Prostate gland (tissue), 2 donors: ENCODE measurements around the genes ZNF324, ZNF446 and MZF1.

DNA sequence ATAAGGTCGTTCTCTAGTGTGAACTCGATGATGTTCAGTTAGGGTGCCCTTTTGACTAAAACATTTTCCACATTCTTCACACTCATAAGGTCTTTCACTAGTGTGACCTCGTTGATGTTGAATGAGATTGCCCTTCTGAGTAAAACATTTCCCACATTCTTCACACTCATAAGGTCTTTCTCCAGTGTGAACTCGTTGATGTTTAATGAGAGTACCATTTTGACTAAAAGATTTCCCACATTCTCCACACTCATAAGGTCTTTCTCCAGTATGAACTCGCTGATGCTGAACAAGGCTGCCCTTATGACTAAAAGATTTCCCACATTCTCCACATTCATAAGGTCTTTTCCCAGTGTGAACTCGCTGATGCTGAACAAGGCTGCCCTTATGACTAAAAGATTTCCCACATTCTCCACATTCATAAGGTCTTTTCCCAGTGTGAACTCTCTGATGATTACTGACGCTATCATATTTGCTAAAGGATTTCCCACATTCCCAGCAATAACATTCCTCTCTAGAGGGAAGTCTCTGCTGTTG lies 8.1 kb downstream of the ZNF418 start:
- PRO-cap: no peak
- RAMPAGE, long total RNA, 2 experiments: no peak in any of the 2 experiments

- PRO-cap: no peak
- RAMPAGE, long total RNA, 2 experiments: no peak in any of the 2 experiments
Observed at GRCh38 chr19:57998987-57999638, 3.5 kb downstream of the ZNF606 start.

DNA sequence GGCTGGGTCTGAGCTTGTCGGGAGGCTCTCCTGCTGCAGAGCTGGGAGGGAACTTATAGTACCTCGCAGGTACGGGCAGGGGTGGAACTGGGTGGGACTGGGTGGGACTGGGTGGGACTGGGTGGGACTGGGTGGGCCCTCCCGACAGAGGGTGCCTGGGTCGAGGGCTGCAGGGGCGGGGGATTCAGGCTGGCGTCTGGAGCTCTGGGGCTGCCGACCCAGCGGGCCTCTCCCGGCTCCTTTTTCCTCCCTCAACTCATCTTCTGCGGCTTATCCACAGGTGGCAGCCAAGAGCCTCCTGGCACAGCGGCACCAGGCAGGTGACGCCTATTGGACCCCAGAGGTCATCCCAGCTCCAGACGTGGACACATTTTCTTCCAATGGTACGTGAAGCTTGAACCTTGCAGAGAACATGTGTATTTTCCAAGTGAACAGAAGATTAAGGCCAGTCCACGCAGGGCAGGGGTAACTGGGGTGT lies 513 bp downstream of the ZNF544 start:
- PRO-cap: no peak
- RAMPAGE, long total RNA, 2 experiments: no peak in any of the 2 experiments

DNA sequence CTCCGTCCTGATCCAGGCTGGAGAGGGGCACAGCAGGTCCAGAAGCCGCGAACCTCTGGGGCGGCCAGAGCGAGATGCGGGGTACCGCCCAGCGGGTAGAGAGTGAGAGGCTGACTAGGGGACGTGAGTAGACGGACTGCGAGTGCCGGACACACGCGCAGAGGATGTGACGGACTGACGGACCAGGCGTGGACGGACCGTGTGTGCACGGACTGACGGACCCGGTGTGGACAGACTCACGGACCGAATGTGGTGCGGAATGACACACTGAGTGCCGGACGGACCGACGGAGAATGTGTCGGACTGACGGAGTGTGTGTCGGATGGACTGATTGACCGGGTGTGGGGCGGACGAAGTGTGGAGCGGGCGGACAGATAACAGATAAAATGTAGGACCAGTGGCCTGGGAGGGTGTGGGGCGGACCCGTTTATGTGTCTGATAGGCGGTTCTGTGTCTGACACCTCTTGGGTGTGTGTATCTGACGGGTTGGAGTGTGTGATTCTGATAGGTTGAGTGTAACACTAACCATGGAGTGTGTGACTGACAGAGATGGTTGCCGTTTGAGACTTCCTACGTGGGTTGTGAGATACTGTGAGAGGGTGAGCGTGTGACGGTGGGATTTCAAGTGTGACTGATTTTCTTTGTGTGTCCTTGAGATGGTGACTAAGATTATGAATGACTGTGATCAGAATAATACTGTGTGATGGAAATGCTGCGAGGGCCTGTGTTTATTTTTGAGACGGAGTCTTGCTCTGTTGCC lies 519 bp downstream of the ZSCAN22 start:
- PRO-cap: bidirectional peak, plus-strand start at position 160 of the sequence, minus-strand start at position 104 of the sequence
- RAMPAGE, long total RNA, 2 experiments: start-site peak on the minus strand in 2 of 2 experiments, centred at positions 126 to 133 of the sequence, 13 to 26 reads per replicate

DNA sequence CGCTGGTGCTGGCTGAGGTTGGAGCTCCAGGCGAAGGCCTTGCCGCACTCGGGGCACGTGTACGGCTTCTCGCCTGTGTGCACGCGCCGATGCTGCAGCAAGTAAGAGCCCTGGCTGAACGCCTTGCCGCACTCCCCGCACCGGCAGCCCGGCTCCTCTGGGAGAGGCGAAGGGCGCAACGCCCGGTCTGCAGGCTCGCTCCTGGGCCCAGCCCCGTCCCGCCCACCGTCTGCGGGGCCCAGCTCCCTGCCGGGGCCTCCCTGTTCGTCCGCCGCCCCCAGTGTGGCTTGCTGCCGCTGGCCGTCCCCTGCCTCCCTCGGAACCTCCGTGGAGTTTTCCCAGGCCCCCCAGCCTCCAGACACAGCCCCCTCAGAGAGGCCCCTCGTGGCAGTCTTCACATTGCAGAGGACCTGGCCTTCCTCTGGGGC lies 3.9 kb upstream of the A1BG start:
- PRO-cap: no peak
- RAMPAGE, long total RNA, 2 experiments: no peak in any of the 2 experiments

GRCh38 chr19:58387387-58388341 lies 595 bp downstream of the RPS5 start:
- PRO-cap: no peak
- RAMPAGE, long total RNA, 2 experiments: no peak in any of the 2 experiments

GRCh38 chr19:58466674-58467751 lies at the start of gene ZNF324:
Gene ZNF324, plus strand, starts transcription at chr19:58467080.
- PRO-cap: bidirectional peak, plus-strand start at chr19:58467102, minus-strand start at chr19:58466873; unidirectional peak, plus-strand start at chr19:58467277
- RAMPAGE, long total RNA, 2 experiments: start-site peak on the plus strand in 1 of 2 experiments, at chr19:58467042-58467104 at its widest, 33 reads per replicate

GRCh38 chr19:58476076-58477041 lies at the start of gene ZNF446:
Gene ZNF446, plus strand, starts transcription at chr19:58476352.
- PRO-cap: bidirectional peak, plus-strand start at chr19:58476337, minus-strand start at chr19:58475987; bidirectional peak, plus-strand start at chr19:58476961, minus-strand start at chr19:58476862
- RAMPAGE, long total RNA, 2 experiments: start-site peak on the plus strand in 1 of 2 experiments, at chr19:58476150-58476162 at its widest, 36 reads per replicate

DNA sequence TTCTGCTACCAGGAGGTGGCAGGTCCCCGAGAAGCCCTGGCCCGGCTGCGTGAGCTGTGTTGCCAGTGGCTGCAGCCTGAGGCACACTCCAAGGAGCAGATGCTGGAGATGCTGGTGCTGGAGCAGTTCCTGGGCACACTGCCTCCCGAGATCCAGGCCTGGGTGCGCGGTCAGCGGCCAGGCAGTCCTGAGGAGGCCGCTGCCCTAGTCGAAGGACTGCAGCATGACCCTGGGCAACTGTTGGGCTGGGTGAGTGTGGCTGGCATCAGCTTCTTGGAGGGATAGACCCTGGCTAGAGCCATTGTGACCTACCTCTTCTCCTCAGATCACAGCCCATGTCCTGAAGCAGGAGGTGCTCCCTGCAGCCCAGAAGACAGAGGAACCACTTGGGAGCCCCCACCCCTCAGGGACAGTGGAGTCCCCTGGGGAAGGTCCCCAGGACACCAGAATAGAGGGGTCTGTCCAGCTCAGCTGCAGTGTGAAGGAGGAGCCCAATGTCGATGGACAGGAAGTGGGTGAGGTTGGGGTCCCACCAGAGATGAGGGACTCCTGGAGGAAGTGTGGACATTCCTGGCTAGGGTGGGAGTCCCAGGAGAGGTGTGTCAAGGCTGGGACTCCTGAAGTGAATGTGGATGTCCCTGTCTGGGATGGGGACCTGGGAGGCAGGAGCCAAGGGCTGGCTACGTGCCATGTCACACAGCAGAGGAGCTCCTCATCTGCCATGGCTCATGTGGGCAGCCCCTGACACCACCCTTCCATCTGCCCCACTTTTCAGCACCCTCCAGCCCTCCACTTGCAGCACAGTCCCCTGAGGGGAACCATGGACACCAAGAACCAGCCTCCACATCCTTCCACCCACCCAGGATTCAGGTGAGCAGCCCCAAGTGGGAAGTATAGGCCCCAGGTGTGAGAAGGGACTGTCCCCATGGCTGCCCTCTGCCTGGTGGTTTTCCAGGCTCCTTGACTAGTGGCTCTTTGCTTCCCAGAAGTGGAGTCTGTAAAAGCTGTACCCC lies 1.5 kb downstream of the ZNF446 start:
- PRO-cap: no peak
- RAMPAGE, long total RNA, 2 experiments: start-site peak on the plus strand in 1 of 2 experiments, centred at position 384 of the sequence, 32 reads per replicate

DNA sequence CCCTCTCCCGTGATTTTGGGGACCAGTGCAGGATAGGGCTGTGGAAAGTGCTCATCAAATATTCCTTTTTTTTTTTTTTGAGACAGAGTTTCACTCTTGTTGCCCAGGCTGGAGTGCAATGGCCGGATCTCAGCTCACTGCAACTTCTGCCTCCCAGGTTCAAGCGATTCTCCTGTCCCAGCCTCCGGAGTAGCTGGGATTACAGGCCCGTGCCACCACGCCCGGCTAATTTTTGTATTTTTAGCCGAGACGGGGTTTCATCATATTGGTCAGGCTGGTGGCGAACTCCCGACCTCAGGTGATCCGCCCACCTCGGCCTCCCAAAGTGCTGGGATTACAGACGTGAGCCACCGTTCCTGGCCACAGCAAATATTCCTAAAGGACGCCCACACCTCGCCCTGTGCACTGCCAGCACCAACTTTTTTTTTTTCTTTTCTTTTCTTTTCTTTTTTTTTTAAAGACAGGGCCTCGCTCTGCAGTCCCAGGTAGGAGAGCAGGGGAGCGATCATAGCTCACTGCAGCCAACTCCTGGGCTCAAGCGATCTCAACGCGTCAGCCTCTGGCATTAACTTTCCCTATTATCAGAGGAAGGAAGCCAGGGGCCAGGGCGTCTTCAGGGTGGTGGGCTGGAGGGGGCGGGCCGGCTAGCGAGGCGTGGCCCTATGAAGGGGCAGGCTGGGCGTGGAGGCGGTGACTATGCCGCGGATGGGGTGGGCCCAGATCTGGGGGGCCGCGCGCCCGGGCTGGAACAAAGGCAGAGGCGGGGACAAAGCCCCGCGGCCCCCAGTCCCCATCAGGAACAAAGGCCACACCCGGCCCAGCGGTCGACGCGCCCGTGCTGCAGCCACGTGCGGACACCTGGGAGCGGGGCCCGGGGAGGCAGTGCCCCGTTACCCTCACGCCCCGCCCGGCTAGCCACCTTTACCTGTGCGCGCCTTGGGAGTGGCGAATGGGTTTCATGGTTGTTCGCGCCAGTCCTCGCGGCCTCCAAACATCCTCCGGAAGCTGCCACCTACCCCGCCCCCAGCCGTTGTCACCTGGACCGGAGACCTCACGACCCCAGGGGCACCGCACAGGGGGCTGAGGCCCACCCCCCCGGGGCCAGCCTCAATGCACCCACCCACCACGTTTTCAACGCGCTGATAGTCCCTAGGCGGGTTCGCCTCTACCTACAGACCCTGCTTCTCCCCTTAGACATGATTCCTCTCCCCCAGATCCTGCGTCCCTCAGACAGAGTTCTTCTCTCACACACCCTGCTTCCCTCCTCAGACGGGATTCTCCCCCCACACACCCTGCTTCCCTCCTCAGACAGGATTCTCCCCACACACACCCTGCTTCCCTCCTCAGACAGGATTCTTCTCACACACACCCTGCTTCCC lies 5.6 kb upstream of the TRIM28 start:
- PRO-cap: bidirectional peak, plus-strand start at position 719 of the sequence, minus-strand start at position 583 of the sequence
- RAMPAGE, long total RNA, 2 experiments: start-site peak on the minus strand in 1 of 2 experiments, centred at position 984 of the sequence, 5 reads per replicate

DNA sequence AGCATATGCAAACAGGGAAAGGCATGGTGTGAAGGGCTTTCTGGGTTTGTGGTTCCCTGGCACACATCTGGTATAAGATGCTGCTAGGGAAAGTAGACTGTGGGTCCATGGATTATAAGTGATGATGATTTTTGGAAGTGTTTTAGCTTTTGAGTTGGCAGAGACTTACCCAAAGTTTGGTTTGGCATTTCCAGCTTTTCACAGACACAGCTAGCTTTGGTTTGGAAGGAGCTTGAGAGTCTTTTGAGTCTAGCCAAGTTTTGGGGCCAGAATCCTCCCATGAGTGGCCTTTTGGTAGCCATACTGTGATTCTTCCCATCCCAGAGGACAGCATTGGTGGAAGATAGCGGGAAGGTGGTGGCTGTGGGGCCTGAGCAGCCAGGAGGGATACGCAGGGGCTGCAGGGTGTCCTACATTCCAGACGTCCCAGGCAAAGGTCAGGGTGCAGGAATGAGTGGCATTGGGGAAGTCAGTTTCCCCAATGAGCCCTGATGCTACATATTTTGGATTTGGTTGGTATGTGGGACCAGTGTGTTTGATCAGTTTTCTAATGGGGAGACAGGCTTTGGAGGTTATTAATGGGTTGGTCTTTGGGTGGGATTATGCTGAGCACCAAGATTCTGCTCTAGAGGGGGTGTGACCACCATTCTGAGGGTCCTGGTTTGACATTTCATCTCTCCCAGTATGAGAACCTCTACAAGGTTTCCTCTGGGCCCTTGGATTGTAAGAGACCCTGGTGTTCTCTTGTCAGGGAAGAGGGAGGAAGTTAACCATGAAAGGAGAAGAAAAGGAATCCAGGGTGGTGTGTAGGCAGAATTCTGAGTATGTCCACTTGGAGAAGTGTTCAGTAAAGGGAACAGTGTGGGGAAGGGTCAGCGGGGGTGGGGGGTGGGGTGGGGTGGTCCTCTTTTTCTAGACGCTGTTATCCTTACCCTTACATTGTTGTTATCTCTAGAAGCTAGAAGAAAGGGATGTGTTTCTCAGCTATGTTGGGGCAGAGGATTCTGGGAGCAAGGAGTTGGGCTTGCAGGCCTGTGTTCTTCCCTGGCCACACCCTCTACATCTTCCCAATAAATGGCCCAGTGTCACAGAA lies 2.7 kb downstream of the TRIM28 start:
- PRO-cap: no peak
- RAMPAGE, long total RNA, 2 experiments: no peak in any of the 2 experiments

GRCh38 chr19:58551470-58552538 lies 3.1 kb downstream of the CHMP2A start:
- PRO-cap: no peak
- RAMPAGE, long total RNA, 2 experiments: no peak in any of the 2 experiments

DNA sequence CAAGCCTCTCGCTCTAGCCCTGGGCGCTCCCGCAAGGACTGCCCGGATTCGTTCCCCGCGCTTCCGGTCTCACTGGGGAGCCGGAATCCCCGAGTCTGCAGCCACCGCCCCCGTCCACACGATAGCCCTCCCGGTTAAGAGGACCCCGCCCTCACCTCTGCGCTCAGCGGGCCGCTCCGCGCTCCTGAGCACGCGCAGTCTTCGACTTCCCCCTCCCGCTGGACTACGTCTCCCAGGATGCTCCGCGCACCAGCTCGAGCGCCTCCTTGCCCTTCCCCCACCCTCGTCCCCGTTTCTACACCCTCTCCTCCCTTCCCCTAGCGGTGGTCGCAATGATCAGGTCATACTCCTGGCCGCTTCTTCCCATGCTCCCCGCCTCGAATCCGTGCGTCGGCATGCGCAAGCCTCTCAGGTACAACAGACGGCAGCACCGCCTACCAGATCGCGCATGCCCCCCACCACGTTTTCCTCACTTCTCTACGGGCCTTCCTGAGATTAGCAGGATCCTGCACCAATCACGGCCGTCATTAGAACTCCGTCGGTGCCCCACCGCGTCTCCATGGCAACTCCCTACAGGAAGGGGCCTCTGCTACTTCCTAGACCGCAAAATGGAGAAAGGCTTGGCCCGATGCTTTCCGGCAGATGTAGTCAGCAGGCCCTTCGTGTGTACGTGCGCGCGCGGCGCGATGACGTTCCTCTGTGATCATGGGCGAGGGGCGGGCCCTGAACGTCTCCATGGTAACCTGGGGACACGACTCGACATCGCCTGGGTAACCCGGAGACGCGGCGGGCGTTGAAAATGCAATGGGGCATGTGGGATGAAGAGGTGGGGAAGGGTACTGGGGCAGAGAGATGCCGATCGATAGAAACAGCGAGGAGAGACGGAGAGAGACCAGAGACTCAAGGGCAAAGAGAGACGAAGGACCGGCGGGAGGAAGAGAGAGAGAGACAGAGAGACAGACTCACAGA lies at the start of gene MZF1:
TSS of gene MZF1 (minus strand) at position 436 of the 969 bp plus-strand sequence.
- PRO-cap: unidirectional peak, plus-strand start at position 72 of the sequence; bidirectional peak, plus-strand start at position 280 of the sequence, minus-strand start at position 186 of the sequence; bidirectional peak, plus-strand start at position 606 of the sequence, minus-strand start at position 450 of the sequence; bidirectional peak, plus-strand start at position 762 of the sequence, minus-strand start at position 644 of the sequence
- RAMPAGE, long total RNA, 2 experiments: start-site peak on the plus strand in 2 of 2 experiments, centred at positions 617 to 646 of the sequence, 7 to 10 reads per replicate; start-site peak on the minus strand in 1 of 2 experiments, centred at position 639 of the sequence, 27 reads per replicate